Fibroblast of the aortic adventitia (primary cell): Measurements from ENCODE around the gene BDKRB1.

DNA sequence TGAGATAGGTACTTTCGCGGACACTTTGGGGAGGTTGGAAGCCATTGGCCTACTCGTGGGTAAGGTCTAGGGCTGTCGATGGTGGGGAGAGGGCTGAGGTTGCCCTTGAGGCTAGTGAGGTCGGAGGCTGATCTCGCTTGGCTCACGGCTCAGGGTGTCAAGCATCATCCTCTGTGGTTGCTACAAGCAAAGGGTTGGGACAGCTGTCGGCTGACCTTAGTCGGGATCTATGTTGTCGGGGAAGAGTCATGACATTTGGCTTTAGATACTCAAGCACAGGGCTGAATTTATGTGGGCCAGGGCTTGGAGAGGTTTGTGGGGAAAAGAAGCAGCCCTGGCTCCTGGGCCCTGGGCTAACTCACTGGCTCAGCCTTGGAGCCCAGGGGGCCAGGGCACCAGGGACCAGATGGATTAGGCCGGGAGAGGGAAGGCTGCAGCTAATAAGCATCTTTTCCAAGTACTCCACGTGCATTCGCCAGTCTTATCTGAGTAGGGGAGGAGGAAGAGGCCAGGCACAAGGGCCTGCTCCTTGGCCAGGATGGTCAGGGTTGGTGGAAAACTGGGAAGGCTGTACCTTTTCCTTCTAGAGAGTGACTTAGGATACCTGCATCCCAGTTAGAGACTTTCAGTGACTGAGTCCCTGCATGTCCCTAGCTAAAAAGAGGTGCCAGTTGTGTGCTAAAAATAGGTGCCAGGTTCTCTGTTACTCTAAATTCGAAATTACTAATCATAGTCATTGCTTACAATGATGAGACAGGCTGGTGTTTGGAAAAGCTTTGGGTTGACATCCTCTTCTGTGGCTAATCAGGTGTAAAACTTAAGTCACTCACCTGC, 1.1 kb downstream of the GLRX5 start:
- CAGE, long polyA plus RNA = no peak

GRCh38 chr14:95557334-95557676, 22.5 kb downstream of the GLRX5 start:
- CAGE, long polyA plus RNA = no peak

GRCh38 chr14:95670063-95670686, 16.1 kb upstream of the TCL1B start:
- CAGE, long polyA plus RNA = no peak

DNA sequence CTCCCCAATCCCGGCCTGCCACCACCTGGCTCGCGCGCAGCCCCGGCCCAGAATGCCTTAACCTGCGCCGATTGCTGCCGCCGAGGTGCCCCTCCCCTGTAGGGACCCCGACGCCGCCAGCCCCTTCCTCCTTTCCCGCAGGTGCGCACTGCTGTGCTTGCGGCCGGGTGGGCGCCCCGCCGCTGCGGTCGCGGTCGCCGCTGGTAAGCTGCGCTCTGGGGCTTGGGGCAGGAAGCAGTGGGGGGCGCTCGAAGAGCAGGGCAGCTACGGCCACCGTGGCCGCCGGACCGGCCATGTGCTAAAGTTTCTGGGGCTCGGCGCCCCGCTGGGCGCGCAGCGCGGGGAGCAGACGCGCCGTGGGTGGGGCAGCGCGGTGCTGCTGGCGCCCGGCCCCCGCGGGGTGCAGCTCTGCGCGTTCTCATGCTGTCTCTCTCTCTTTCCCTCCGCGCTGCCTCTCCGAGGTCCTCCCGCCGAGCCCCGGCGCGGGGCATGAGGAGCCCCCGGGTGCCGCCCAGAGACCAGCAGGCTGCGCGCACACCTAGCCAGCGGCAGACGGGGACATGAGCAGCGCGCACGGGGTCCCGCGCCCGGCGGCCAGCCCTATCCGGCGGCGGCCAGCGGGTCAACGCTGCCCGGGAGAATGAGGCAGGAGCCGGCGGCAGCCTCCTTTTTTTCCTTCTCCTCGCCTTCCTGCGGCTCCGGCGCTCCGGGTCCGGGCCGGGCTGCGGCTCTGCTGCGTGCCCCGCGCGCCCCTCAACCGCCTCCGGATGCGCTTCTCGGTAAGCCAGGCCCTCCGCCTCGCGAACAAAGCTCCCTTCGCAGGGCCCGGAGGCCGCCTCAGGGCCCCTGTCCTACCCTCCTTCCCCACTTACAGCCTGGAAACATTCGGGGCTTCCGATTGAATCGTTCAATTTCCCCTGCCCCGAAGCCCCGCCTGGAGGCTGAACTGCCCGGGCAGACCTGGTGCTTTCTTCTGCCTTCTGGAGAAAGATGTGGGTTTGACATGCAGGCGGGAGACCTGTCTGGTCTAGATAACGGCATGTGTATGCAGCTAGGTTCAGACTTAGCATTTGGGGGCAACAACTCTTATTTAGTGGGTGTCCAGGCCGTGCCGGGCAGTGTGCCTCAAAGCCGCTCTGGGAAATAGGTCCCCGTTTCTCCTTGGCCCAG, 162.4 kb upstream of the C14orf132 start:
- CAGE, long polyA plus RNA = no peak

DNA sequence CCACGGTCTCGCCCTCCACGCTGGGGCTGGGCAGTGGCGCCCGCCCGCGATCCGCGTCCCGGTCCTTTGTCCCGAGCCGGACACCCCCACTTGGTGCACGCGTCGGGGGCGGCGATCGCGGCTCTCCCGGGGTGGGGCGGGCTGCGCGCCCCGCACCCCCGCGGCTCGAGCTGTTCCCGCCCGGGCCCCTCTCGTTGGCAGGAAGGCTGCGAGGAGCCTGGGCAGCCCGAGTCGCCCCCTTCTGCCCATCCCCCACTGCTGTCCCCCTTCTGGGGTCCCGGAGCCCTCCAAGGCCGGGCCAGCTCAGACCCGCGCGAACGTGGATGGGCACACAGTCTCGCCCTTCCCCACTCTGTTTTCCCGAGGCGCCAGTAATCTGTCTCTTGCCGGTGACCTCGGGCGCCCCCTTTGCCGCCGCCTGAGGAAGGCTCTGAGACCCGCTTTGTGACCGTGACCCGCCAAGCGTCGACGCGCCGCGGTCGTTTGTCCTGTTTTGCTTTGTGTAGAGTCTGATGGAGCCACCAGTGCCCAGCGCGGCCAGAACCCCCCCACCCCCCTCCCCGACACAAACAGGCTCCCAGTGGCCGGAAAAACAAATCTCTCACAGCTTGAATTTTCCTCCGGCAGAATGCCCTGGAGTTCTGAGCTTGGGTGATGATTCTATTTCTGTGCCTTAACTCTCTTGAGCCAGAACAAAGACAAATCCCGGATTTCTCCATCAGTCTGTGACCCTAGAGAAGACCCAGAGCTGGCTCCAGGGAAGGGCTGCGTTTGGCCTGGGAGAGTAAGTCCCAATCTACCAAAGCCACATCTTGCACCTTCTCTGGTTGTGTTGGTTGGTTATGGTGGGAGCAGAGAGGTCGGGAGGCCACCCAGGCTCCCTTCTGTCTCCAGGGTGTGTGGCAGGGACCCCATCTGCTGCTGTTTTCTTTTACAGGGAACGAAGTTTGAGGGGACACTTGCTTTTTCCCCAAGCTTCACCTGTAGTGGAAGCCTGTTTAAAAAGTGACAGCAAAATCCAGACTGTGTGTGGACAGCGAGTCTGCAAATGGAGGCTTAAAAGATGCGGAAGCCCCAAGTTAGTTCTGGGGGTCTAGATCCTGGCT, 775 bp downstream of the C14orf132 start:
- CAGE, long polyA plus RNA = no peak

GRCh38 chr14:96100133-96100533, 61.0 kb downstream of the C14orf132 start:
- CAGE, long polyA plus RNA = no peak

GRCh38 chr14:96105493-96105961, 66.4 kb downstream of the C14orf132 start:
- CAGE, long polyA plus RNA = no peak

- CAGE, long polyA plus RNA = no peak
Observed at GRCh38 chr14:96198523-96199151, 6.0 kb upstream of the BDKRB2 start.

DNA sequence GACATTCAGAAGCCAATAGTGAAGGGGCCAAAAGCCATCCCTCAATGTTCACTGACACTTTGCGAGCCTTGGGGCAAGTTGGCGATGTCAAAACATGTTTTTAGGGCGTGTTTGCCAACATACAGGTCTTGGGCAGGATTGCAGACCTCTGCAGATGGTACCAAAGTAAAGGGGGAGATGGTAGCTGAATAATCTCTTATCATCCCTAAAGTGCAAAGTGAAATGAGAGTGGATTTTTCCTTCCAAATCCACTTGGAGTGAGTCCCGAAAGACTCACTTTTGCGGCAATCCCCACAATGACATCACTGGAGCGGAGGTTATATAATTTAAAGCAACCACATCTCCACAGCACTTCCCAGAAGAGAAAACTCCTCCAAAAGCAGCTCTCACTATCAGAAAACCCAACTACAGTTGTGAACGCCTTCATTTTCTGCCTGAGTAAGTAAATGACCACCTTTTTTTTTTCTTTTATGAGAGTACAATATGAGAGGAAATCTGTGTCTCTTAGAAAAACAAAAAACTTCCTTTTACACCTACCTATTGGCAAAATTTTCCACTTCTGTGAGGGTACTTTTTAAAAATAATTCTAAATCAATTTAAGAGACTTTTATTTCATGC, at the start of gene BDKRB1:
Gene BDKRB1, plus strand, starts transcription at position 348 of the 618 bp plus-strand sequence.
- CAGE, long polyA plus RNA = no peak

DNA sequence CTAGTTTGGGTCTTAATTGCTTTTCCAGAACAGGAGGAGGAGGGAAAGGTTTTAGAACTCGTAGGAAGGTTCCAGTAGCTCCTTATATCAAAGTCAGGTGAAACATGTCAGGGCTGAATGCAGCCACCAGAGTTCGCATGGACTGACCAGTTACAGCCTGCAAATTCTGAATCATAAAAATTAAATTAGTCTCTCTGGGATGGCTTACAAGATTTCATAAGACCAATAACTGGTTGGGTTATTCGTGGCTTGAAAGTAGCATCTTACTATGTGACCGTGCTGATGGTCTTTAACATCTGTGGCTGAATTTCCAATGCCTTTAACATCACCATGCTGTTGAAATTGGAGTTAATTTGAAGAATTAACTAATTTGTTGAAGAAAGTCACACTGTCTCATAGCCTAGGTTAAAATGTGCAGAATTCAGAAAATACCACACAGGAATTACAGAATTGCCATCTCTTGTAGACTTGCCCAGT, 509 bp downstream of the BDKRB1 start:
- CAGE, long polyA plus RNA = no peak

DNA sequence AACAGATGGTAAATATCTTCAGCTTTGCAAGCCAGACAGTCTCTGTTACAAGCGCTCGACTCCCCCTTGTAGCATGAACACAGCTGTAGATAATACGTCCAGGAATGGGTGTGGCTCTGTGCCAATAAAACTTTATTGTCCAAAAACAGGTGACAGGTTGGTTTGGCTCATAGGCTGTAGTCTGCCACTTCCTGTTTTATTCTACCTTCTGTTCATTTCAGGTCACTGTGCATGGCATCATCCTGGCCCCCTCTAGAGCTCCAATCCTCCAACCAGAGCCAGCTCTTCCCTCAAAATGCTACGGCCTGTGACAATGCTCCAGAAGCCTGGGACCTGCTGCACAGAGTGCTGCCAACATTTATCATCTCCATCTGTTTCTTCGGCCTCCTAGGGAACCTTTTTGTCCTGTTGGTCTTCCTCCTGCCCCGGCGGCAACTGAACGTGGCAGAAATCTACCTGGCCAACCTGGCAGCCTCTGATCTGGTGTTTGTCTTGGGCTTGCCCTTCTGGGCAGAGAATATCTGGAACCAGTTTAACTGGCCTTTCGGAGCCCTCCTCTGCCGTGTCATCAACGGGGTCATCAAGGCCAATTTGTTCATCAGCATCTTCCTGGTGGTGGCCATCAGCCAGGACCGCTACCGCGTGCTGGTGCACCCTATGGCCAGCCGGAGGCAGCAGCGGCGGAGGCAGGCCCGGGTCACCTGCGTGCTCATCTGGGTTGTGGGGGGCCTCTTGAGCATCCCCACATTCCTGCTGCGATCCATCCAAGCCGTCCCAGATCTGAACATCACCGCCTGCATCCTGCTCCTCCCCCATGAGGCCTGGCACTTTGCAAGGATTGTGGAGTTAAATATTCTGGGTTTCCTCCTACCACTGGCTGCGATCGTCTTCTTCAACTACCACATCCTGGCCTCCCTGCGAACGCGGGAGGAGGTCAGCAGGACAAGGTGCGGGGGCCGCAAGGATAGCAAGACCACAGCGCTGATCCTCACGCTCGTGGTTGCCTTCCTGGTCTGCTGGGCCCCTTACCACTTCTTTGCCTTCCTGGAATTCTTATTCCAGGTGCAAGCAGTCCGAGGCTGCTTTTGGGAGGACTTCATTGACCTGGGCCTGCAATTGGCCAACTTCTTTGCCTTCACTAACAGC, 7.8 kb downstream of the BDKRB1 start:
- CAGE, long polyA plus RNA = no peak

GRCh38 chr14:96283896-96284453, 28.0 kb downstream of the BDKRB1 start:
- CAGE, long polyA plus RNA = no peak

GRCh38 chr14:96284454-96284790, 28.4 kb downstream of the BDKRB1 start:
- CAGE, long polyA plus RNA = no peak

GRCh38 chr14:96364762-96365437, 1.6 kb downstream of the GSKIP start:
- CAGE, long polyA plus RNA = no peak

GRCh38 chr14:96403373-96403812, 11.5 kb downstream of the AK7 start:
- CAGE, long polyA plus RNA = no peak

- CAGE, long polyA plus RNA = no peak
Observed at GRCh38 chr14:96502657-96503527, 710 bp downstream of the PAPOLA start.

- CAGE, long polyA plus RNA = no peak
Observed at GRCh38 chr14:96527255-96527704, 25.1 kb downstream of the PAPOLA start.

- CAGE, long polyA plus RNA = no peak
Observed at GRCh38 chr14:96852755-96853178, 55.6 kb downstream of the VRK1 start.

- CAGE, long polyA plus RNA = no peak
Observed at GRCh38 chr14:97458427-97459829, 661.7 kb downstream of the VRK1 start.

DNA sequence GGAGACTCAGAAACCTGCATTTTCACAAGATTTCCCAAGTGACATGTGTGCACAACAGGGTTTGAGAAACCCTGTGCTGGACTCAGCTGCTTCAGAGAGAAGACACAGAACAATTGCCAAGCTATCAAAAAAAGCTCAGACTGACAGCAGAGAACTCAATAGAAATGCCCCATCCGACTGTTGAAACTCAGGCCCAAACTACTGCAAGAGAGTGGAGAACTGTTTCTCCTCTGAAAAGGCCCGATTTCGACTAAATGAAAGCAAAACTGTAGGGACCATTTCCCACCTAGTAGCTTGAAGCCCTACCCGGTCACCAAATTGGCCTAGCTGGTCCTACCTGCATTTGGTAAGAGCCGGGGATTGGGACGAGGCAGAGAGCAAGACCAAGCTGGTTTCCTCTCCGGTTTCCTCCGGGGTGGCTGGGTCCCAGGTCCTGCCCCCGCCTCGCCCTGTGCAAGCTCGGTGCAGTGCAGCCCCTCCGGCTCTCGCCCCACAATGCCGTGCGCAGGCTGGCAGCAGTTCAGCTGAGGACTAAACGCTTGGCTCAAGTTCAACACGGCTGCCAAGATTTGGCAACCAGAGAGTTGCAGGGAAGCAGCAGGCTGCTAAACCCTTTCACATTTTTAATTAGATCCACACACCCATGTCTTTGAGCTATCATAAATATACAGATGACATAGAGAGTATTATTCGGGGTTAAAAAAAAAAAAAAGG, 1180.6 kb downstream of the VRK1 start:
- CAGE, long polyA plus RNA = no peak